BE2C (cell line): Measurements from ENCODE around the gene PDCD5.

GRCh38 chr19:31316706-31317088 lies 32.5 kb downstream of the TSHZ3 start:
- RRBS, result no CpG with 5 or more reads among the region's 7 CpGs

DNA sequence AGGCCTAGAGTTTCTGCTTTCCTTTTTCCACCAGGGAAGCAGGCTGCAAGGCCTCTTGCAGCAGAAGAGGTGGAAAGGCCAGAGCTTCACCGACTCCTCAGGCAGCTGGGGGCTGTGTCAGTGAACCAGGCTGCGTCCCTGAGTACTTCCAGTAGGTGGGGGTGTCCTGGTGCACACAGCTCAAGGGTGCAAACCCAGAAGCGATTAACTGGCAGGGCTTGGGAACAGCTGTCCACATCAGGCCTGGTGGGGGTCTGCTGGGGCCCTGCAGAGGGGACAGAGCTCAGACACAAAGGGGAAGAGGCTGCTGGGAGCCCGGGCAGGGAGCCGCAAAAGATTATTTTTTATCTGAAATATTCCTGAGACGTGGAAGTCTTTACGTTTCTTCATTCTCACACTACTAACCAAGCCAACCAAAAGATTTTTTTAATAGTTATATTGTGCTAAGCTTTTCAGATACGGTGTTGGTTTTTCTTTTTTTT lies 11.1 kb downstream of the TSHZ3 start:
- RRBS, result no CpG with 5 or more reads among the region's 8 CpGs

GRCh38 chr19:31356879-31357308 lies 7.7 kb upstream of the TSHZ3 start:
- RRBS, result no CpG with 5 or more reads among the region's 28 CpGs

GRCh38 chr19:31803354-31803603 lies 454.0 kb upstream of the TSHZ3 start:
- RRBS, result no CpG with 5 or more reads among the region's 3 CpGs

DNA sequence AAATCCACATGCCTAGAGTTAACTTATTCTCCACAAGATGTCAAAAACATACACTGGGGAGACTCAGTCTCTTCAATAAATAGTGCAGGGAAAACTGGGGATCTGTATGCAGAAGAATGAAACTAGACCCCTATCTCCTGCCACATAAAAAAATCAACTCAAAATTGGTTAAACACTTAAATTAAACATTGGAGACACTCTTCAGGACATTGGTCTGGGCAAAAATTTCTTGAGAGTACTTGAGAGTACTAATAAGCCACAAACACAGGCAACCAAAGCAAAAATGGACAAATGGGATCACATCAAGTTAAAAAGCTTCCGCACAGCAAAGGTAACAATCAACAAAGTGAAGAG lies 485.9 kb upstream of the TSHZ3 start:
- RRBS, result no CpG with 5 or more reads among the region's 1 CpG

DNA sequence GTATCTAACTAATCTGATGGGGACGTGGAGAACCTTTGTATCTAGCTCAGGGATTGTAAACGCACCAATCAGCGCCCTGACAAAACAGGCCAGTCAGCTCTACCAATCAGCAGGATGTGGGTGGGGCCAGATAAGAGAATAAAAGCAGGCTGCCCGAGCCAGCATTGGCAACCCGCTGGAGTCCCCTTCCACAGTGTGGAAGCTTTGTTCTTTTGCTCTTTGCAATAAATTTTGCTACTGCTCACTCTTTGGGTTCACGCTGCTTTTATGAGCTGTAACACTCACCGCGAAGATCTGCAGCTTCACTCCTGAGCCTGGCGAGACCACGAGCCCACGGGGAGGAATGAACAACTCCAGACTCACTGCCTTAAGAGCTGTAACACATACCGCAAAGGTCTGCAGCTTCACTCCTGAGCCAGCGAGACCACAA lies 8.4 kb upstream of the PDCD5 start:
- RRBS, result no CpG with 5 or more reads among the region's 13 CpGs

- RRBS, result under 1% methylated on average over 10 of the region's 90 CpGs
Measured at GRCh38 chr19:32580603-32581585, at the start of gene PDCD5. TSS of gene PDCD5 (plus strand) at chr19:32581190.

DNA sequence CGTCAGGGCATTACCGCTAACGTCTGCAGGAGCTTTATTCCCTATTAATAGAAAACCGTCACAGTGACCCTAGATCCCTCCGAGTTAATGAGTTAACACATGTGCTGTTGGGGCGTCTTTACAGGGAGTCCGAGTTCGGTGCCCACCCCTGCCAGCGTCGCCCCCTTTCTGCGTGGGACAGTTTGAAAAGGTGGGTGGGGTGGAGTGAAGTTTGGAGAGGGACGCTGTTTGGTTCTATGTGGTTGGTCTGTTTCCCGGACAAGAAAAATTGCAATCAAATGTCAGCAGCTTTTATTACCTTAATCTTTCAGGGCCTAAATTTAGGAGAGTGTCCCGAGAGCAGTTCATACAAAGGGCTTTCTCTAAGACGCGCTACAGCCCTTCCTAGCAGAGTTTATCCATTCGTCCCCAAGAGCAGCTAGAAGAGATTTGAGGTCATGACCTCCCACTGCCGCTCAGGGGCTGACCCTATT lies 1.6 kb downstream of the RGS9BP start:
- RRBS, result no CpG with 5 or more reads among the region's 18 CpGs

DNA sequence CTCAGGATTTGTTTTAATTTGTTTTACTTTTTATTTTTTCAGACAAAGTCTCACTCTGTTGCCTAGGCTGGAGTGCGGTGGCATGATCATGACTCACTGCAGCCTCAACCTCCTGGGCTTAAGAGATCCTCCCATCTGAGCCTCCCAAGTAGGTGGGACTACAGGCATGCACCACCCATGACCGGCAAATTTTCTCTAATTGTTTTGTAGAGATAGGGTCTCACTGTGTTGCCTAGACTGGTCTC lies 37.3 kb downstream of the FAAP24 start:
- RRBS, result no CpG with 5 or more reads among the region's 2 CpGs

GRCh38 chr19:33047152-33047969 lies 17.3 kb downstream of the RHPN2 start:
- RRBS, result no CpG with 5 or more reads among the region's 13 CpGs

DNA sequence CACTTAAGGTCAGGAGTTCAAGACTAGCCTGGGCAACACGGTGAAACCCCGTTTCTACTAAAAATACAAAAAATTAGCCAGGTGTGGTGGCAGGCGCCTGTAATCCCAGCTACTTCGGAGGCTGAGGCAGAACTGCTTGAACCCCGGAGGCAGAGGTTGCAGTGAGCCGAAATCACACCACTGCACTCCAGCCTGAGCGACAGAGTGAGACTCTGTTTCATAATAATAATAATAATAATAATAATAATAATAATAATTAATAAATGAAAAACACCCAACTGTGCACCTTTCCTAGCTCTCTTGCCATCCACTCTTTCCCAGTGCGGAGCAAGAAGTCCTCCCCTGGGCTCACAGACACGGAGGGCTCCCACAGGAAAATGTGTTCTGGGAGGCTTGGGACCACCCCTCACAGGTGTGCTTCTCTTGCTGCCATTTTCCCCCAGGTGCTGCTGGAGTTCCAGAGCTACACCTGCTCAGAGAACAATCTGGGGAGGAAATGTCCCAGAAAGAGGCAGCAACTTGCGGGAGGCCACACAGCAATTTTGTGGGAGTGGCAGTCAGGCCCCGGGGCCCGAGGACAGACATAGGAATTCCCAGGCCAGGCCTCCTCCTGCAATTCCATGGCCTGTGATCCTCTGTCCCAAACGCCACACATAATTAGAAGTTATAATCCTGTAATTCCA lies 2.0 kb downstream of the RHPN2 start:
- RRBS, result no CpG with 5 or more reads among the region's 13 CpGs

DNA sequence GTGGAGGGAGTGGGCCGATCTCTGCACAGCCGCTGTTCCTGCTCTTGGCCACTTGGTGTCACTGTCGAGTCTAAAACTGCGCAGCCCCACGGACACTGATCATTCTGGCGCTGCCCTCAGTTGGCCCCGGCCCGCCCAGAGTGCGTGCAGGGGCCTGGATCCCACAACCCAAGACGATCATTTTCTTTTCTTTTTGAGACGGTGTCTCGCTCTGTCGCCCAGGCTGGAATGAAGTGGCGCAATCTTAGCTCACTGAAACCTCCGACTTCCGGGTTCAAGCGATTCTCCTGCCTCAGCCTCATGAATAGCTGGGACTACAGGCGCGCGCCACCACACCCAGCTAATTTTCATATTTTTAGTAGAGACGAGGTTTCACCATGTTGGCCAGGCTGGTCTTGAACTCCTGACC lies 12.1 kb downstream of the WDR88 start:
- RRBS, result no CpG with 5 or more reads among the region's 21 CpGs

DNA sequence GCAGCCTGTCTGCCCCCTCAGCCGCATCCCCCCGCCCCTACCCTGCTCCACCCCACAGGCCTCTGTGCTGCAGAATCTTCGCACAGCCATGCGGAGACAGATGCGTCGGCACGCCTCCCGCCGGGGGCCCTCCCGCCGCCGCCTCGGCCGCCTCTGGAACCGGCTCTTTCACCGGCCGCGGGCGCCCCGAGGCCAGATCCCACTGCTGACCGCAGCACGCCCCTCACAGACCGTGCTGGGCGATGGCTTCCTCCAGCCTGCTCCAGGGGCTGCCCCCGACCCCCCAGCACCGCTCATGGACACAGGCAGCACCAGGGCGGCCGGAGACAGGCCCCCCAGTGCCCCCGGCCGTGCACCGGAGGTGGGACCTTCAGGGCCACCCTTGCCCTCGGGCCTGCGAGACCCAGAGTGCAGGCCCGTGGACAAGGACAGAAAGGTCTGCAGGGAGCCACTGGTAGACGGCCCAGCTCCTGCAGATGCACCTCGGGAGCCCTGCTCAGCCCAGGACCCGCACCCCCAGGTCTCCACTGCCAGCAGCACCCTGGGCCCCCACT lies 12.9 kb downstream of the LRP3 start:
- RRBS, result 75% methylated on average over 7 of the region's 37 CpGs

DNA sequence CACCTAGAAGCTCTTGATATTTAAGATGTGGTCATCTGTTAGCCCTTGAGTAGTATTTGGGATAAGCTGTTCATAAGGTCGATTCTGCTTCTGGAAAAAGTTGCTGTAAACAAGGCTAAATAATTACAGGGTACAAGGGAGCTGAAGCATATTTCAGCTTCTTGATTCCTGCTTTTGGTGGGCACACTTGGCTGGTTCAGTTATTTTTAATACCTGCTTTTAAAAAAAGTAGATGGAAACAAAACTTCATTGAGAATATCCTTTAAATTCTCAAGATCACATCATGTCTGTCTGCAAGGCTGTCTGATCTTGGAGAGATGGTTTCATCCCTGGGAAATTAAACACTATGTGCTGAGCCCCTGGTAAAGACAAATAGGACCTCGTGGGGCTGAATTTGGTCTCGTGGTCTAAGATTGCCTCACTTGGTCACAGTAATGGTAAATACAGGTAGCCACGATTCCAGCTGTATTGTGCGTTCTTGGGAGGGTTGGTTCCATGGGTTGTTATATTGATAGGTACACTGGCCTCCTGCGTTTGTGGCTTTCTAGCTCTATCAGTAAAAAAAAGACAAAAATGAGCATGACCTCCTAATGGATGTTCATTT lies 1.5 kb downstream of the CEBPG start:
- RRBS, result no CpG with 5 or more reads among the region's 6 CpGs

DNA sequence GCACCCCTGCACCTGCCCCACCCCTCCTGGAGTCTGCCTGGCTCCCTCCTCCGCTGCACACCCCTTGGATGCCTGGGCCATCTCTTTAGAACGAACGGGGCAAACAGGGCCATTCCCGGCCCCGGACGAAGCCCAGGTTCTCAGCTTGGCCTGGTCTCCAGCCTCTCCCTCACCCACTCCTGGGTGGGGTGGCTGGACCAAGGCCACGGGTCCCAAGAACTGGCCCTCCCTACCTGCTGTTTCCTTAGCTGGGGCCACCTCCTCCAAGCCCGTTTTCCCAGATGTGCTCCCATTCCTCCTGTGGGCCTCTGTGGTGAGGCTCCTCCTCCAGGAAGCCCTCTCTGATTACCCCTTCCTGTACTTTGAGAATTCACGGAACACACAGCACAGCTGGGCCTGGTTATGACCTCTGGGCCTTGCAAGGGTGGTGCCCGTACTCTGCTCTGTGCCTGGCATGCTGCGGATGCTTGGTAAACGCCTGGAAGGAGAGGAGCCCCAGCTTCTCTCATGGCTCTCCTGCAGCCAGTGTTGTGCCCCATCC lies 21.4 kb downstream of the CEBPG start:
- RRBS, result no CpG with 5 or more reads among the region's 12 CpGs

- RRBS, result 88% methylated on average over 3 of the region's 14 CpGs
Measured at GRCh38 chr19:33405824-33406200, 32.3 kb downstream of the CEBPG start.

DNA sequence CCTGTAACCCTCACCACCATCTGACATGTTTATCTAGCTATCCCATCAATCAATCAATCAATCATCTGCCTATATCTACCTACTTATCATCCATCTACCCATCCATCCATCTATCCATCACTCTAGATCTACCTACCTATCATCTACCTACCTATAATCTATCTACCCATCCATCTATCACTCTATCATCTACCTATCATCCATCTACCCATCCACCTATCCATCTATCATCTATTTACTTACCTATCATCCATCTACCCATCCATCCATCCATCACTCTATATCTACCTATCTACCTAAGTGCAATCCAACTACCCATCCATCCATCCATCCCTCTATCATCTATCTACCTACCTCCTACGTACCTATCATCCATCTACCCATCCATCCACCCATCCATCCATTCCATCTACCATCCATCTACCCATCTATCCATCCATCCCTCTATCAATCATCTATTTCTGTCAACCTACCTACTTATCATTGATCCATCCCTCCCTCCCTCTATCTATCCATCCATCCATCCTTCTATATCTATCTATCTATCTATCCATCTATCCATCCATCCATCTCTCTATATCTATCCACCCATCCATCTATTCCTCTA lies 48.9 kb downstream of the CEBPG start:
- RRBS, result no CpG with 5 or more reads among the region's 1 CpG

GRCh38 chr19:33438100-33438657 lies 64.7 kb downstream of the CEBPG start:
- RRBS, result no CpG with 5 or more reads among the region's 6 CpGs

DNA sequence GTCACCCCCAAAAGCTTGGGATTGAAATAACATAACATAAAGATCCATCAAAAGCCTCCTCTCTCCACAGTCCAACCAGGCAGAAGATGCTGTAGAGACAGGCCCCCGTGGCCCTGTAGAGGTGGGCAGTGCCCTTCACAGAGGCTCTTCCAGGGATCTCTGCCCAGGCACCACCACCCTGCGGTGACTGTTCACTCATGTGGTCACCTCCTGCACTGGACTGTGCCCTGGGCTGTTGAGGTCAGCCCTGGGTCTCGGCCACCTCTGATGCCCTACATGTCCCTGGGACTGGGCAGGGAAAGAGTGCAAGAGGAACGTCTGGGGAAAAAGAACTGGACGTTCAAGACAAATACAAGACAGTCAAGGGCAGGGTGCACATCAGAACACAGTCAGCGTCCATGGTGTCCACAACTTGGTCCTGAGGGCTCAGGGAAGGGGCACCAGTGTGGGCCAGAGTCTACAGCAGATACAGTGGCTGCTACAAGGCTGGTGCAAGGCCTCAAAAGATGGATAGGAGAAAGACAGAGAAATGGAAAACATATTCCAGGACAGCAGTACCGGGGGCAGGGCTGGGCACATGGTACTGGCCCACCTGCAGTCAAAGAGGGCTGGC lies 22.3 kb downstream of the PEPD start:
- RRBS, result 94% methylated on average over 1 of the region's 7 CpGs

DNA sequence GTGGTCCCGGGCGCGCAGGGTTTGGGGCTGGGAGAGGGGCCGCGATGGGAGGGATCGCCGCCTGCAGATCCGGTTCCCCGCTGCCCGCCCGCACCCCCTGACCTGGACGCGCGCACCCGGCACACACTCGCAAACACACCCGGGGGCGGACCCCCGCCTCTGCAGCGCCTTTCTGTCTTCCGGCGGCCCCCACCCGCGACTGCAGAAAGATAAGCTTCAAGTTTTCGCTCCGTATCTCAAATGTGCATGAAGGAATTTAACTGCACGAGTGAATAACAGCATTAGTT lies 799 bp downstream of the KCTD15 start:
- RRBS, result under 1% methylated on average over 20 of the region's 27 CpGs